Smooth muscle cell (in vitro differentiated cells): ENCODE measurements around the genes IPO8, CAPRIN2 and DENND5B.

DNA sequence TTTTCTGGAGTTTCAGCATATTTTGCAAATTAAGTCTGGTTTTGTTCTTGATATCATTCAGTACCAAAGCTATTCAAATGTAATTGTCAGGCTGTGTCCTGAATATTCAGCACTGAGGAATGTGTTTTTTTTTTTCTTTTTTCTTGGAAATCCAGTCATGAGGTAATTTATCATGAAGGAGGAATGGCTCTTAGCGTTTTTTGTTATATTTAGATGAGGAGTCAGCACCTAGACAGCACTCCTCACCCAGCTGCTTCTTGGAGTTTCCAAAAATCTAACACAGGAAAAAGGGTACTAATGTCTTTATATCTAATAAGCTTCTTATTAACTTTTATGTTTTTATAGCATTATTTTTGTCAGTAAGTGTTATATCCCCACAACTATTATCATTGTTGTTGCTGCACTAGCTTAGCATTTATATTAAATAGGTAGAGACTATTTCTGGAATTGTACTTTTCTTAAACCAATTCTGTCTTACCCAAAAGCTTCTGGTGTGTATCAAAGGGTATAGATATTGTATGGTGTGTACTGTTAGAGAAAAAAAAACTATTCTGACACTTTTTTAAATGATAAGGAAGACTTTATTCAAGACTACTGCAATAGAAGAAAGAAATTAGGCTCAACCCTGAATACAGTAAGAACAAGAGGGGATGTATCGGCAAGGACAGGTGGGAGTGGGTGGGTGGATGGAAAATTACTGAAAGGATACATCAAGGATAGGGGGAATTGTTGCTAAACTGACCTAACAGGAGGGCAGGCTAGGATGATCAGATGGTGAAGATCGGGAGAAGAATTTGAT, 225.8 kb downstream of the CCDC91 start:
- RAMPAGE, long total RNA, result no peak

- RAMPAGE, long total RNA, result no peak
Observed at GRCh38 chr12:28587160-28587540, 396.9 kb downstream of the CCDC91 start.

GRCh38 chr12:28640472-28640739, 450.1 kb downstream of the CCDC91 start:
- RAMPAGE, long total RNA, result no peak

- RAMPAGE, long total RNA, result no peak
Observed at GRCh38 chr12:28794297-28794684, 354.8 kb upstream of the FAR2 start.

- RAMPAGE, long total RNA, result no peak
Observed at GRCh38 chr12:29164675-29165300, 15.7 kb downstream of the FAR2 start.

DNA sequence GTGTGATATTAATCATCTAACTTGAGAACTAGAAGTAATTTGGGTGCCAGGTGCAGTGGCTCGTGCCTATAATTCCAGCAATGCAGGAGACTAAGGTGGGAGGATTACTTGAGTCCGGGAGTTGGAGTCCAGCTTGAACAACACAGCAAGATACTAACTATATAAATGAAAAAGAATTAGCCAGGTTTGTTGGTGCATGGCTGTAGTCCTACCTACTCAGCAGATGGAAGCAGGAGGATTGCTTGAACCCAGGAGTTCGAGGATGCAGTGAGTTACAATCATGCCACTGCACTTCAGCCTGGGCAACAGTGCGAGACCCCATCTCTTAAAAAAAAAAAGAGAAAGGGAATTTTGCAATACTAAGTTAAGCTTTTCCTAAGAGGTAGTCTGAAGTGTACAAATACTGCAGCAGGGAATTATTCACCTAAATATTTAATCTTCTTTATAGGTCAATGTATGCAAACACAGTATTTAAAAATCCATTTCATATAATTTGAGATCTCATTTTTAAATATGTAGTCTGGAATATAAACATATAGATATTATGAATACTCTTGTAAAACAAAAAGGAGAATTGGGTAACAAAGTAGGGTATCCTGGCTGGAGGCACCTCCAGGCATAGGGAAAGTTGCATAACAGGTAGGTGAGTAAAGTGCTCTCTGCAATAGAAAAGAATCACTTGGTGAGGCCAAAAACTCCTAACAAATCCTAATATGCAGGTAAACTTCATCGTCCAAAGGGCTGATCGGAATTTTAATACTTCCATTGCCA, 42.5 kb downstream of the ERGIC2 start:
- RAMPAGE, long total RNA, result no peak

- RAMPAGE, long total RNA, result no peak
Observed at GRCh38 chr12:29782881-29783524, 739 bp downstream of the TMTC1 start.

DNA sequence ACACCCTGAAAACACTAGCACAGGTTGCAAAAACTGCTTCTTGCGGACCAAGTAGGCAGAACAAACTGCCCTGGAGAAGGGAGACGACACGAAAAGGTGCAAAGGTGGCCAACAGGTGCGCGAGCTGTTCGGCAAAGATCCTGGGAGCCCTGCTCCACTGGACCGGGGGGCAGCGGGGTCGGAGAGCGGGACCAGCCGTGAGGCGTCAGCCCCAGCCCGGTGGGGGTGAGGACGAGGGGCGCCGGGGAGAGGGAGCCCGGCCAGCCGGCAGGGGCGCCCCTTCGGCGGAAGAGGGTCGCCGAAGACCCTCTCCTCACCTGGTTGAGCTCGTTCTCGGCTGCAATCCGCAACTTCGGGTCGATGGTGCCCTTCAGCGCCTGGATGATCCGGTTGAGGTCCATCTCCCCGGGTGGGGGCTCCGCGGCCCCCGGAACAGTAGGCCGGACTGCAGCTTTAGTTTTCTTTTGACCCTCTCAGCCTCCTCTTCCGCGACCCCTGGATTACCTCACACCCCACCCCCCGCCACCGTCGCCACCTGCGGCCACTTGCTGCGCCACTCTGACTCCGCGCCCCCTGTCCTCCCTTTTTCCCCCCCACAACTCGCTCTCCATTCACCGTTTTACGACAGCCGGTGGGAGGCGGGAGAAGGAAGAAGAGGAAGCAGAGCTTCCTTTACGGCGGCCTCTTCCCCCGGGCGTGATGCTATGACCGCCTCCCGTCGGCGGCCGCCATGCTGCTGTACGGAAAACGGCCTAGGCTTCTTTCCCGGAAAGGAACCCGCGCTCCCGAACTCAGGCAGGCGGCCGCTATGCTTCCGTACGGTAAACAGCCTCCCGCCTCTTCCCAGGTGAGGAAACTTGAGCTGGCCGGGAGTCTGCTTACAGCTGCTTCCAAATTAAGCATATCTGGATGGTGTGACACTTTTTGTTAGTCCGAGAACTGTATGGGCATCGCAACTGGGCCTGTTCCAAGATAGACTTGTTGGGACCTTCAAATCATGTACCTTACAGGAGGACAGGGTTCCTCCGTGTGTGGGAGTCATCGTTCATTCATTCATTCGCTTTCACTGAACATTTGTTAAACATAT, at the start of gene IPO8:
TSS of gene IPO8 (minus strand) at position 623 of the 1,087 bp plus-strand sequence.
- RAMPAGE, long total RNA, result no peak

- RAMPAGE, long total RNA, result start-site peak on the minus strand at chr12:30754751-30754813, 35 and 31 reads in 2 replicates
Observed at GRCh38 chr12:30754106-30755375, at the start of gene CAPRIN2. Gene CAPRIN2, minus strand, starts transcription at chr12:30754951.

DNA sequence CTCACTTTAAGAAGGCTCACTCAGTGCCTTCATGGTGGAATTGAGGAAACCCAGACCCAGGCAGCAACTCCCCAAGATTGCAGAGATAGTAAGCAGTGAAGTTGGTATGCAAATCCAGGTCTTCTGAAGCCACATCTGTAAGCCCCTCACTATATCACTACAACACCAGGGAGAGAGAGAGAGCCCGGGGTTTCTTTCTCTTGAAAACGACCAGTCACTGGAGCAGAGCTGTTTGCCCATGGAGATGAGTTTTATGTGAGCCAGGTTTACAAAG, 38.6 kb upstream of the CAPRIN2 start:
- RAMPAGE, long total RNA, result no peak

DNA sequence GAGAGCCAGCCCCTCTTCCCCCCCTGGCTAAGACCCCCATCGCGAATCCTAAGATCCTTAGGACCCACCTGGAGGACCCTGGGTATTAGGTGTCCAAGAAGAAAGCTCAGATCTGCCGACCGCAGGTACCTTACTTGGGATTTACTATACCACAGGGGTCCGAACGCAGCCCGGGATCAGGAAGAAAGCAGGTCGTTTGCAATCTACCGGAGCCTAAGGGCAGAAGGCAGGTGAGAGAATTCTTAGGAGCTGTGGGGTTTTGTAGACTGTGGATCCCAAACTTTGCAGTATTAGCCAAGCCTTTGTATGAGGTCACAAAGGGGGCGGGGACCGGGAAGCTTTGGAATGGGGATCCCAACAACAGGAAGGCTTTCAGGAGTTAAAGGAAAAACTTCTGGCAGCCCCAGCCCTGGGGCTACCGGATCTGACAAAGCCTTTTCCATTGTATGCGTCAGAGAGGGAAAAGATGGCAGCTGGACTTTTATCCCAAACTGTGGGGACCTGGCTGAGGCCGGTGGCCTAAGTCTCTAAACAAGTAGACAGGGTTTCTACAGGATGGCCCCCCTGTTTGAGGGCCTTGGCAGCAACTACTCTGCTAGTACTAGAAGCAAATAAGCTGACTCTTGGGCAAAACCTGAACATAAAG, 47.5 kb downstream of the DDX11 start:
- RAMPAGE, long total RNA, result no peak

DNA sequence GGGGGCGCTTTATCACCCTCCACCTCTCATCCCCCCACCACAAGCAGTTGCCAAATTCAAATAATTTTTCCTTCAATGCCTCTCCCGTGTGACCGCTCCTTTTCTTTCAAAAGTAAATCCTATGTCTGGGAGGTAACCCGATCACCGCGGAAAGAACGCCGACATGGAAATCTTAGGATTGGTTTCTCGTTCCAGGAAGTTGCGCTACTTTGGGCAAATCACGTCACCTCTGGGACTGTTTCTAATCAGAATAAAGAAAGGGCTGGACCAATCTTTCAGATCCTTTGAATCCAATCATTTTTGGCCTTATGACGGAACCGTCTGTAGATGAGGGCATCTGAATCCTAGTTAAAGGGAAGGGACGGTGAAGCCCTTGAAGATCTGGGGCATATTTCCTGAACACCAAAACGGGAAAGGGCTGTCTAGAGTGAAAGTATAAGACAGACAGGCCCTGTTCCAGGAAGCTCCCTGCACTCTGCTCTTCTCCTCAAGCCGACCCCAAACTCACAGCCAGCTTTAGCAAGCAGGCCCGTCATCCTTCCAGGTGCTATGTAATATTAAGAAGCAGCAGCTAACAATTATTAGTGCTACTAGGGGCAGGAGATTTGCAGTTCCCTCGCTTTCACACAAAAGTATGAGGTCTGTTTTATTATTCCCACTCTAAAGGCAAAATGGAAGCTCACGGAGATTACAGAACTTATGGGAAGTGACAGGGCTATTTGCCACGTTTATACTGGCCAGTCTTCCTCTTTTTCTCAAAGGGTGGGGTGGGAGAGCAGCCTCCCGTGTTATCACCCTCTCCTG, 44.2 kb upstream of the SINHCAF start:
- RAMPAGE, long total RNA, result no peak

DNA sequence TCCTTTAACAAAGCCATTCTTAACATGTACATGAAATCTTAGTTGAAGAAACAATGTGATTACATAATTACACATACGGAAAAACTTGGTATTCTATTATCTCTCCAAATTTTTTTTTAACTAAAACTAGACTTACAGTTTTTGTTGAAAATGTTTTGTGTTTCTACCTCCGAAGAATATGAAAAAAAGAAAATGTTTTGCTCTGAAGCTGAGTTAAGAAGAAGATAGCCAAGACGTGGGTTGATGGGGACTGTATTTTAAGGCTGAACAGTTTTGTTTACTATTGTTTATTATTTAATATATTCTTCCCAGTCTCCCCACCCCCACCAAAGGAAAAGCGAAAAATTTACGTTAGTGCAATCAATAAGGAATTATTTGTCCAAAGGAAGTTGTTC, 1.7 kb downstream of the DENND5B start:
- RAMPAGE, long total RNA, result no peak

DNA sequence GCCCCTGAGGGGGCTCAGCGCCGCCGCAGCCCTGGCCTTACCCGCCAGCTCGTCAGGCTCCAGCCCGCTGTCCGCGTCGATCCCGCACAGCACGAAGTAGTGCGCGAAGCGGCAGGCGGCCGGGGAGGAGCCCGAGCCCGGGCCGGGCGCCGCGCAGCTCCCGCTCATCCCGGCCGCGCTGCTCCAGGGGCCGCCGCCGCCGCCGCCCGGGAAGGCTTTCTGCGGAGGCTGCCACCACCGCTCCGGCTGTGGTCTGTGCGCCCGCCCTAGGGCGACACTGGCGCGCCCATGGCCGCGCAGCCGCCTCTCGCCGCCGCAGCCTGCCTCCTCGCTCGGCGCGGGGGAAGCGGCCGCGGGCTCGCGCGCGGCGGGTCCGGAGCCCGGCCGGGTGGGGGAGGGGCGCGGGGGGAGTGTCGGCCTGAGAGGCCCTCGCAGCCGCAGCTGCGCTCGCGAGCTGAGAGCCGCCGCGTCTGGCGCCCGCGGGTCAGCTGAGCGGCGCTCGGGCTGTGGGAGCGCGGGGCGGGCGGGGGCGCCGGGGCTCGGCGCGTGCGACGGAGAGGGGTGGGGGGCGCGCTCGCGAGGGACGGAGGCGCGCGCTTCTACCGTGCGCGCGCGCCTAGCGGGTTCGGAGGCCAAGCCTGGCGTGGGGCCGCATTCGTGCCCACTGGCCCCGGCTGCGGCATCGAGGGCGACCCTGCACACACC, at the start of gene DENND5B:
TSS of gene DENND5B (minus strand) at position 472 of the 705 bp plus-strand sequence.
- RAMPAGE, long total RNA, result no peak

DNA sequence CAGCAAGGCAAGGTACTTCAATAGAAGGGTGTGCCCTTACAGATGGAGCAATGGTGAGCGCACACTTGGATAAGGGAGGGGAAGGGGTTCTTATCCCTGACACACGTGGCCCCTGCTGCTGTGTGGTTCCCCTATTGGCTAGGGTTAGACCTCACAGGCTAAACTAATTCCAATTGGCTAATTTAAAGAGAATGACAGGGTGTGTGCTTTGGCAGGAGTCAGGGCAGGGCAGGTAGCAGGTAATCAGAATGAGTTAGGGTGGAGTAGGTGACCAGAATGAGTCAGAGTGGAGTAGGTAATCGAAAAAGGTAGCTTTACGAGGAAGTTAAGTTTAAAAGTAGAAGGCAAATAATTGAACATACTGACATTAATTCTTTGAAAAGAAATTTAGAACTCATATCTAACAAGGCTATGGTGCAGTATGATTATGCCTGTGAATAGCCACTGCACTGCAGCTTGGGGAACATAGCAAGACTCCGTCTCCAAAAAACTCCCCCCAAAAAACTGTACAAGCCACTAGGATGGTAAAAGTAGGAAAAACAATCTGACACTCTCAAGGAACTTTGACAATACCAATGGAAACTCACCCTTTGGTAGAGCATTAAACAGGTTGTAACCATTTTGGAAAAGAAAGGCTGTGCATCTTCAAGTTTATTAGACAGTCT, 15.7 kb upstream of the AMN1 start:
- RAMPAGE, long total RNA, result no peak

DNA sequence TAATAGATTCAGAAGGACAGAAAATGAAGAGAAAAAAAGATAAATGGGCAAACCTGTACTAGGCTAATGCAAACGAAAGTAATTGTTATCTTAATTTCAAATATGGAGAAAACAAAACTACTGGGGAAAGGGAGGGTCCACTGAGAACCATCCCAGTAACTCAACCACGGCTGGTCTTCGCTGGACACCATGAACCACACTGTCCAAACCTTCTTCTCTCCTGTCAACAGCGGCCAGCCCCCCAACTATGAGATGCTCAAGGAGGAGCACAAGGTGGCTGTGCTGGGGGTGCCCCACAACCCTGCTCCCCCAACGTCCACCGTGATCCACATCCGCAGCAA, 25.7 kb upstream of the AMN1 start:
- RAMPAGE, long total RNA, result no peak

DNA sequence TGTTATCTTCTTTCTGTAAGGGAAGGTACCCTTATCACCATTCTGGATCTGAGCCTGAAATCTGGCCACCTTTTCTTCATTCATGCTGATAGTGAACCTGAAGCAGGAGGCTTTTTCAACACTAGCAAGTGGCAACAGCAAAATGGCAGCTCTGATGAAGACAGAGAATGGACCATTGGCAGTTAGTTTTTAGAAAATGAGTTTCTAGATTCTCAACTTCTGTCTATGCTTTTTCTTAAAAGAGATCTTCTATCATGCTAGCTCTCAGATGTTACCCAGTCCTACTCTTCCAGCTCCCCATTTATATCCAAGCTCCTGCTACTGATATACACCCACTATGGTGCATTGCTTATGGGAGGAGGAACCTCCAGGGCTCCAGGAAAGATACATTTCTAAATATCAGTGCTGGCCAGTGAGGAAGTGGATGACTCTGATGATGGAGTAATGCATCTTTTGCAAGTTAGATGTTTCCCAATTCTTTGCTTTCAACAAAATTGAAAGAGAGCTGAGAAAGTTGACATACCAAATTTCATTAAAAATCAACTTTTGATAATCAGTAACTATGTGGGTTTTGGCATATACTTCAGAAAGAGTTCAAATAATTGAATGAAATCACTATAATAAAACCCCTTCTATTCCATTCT, 61.3 kb upstream of the H3-5 start:
- RAMPAGE, long total RNA, result no peak

GRCh38 chr12:31887067-31887483, 72.1 kb upstream of the RESF1 start:
- RAMPAGE, long total RNA, result no peak

- RAMPAGE, long total RNA, result no peak
Observed at GRCh38 chr12:31958678-31959005, 573 bp upstream of the RESF1 start.

GRCh38 chr12:31964931-31965721, 5.9 kb downstream of the RESF1 start:
- RAMPAGE, long total RNA, result no peak